OCI-LY7 (cell line): ENCODE measurements around a stretch of chr20.

DNA sequence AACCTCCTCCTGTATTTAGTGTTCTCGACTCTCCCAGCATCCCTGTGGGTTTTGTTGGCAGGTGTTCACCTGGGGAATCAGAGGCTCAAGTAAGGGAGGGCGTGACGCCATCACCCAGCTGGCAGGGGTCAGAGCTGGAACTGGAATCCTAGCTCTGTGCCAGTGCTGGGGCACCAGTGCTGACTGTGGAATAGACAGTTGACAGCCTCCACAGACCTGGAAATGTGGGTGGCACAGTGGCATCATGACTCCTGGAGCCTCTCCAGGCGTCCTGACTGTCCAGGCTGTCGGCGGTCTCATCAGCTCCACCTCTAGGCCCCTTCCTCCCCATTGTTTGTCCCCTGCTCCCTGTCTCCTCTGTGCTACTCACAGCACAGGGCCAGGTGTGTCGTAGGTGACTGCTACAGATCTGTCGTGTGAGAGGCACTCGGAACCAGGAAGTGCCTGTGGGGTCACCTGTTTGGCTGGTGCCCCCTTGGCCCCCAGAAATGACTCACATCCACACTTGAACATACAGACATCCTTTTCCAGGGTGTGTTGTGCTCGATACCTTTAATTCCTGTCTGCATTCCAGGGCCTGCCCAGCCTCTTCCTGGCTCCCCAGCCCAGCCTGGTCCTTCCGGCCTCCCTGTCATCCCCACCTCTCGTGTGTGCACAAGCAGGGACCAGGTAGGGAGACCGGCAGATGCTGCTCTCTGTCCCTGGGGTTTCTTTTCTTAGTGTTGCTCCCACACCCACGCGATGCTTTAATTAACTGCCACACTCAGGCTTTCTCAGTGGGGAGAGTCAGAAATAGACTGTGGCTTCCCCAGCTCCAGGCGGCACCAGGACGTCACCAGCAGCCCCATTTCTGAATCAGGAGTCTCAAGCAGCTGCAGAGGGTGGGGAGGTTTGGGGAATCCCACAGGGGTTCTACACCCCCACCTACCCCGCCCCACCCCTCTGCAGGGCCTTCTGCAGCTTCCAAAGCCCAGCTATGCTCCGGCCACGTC, 102.4 kb downstream of the SYCP2 start:
- PRO-cap = no peak
- RAMPAGE, long total RNA = no peak

- PRO-cap = no peak
- RAMPAGE, long total RNA = no peak
Measured at GRCh38 chr20:60467693-60468198, 509.5 kb downstream of the CDH26 start.

DNA sequence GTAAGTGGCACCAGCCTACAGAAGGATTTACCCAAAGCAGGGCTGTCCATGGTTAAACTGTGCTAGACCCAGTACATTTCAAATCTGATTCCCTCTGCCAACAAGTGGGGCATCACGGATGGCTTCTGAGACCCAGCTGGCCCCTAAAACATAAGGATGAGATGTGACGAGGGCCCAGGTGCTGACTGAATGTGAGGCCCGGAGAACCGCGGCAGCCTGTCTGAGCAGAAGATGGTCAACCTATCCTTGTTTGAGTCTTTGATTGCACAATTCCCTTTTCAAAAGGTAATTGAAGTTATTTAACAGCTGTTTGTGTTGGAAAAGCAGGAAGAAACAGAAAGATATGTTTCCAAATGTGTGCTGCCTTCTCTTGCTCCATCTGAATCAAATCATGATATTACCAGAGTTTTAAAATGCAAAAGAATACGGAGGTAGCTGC, 276.4 kb upstream of the CDH4 start:
- PRO-cap = no peak
- RAMPAGE, long total RNA = no peak

DNA sequence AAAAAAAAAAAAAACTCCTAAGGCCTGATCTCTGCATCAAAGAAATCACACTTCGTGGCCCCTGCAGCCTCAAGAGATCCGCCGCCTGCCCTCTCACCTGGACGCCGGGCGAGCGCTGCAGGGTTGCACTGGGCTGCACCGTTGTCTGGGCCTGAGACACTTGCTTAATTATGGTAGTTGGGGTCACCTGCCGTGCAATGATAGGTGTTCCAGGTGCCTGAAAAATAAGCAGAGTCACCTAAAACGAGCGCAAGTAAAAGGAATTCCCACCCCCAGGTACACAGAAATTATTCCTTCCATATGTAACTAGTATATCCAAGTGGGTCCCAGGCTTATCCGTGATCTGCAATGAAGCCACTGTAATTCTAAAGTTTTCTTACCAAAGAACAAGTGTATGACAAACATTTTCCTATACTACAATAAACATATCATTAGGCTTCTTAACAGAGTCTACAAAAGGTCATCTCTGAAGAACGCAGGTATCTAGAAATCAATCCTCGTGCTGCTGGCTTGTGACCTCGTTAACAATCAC, 52.9 kb downstream of the TAF4 start:
- PRO-cap = no peak
- RAMPAGE, long total RNA = no peak

- PRO-cap = unidirectional peak, plus-strand start at chr20:62065214
- RAMPAGE, long total RNA = no peak
Measured at GRCh38 chr20:62064712-62065477, 786 bp downstream of the TAF4 start.

- PRO-cap = no peak
- RAMPAGE, long total RNA = no peak
Measured at GRCh38 chr20:62119535-62120275, 2.6 kb upstream of the LSM14B start.

GRCh38 chr20:62137141-62137945, 5.9 kb downstream of the PSMA7 start:
- PRO-cap = no peak
- RAMPAGE, long total RNA = no peak

- PRO-cap = no peak
- RAMPAGE, long total RNA = no peak
Measured at GRCh38 chr20:62178338-62179469, 4.1 kb upstream of the MTG2 start.

DNA sequence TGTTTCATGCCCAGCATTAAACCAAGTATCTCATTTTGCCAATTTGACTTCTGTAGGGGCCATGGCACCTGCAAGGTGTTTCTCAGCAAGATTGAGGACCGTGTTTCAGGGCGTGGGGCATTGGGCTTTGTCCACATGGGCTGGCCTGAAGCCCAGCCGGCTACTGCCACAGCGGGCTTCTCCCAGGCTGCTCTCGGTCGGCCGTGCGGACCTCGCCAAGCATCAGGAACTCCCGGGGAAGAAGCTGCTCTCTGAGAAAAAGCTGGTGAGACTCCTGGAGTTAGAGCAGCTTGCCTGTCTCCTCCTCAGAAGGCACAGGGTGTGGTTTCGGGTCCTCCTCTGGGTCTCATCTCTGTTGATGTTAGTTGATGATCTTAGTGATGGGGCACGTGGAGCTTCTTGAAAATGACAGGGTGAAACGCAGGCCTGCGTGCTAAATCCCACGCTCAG, 10.6 kb downstream of the MTG2 start:
- PRO-cap = no peak
- RAMPAGE, long total RNA = no peak

DNA sequence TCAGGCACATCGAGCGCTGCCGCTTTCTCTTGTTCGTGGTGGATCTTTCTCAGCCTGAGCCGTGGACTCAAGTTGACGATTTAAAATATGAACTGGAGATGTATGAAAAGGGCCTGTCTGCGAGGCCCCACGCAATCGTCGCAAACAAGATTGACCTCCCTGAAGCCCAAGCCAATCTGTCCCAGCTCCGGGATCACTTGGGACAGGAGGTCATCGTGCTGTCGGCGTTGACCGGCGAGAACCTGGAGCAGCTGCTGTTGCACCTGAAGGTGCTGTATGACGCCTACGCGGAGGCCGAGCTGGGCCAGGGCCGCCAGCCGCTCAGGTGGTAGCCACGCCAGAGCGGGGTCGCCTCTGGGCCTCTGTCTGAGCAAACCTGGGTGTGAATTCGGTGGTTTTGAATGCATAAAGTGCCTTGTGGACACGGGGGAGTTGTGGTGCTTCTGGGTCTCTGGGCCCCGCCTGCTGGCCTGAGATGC, 18.0 kb downstream of the MTG2 start:
- PRO-cap = no peak
- RAMPAGE, long total RNA = no peak

DNA sequence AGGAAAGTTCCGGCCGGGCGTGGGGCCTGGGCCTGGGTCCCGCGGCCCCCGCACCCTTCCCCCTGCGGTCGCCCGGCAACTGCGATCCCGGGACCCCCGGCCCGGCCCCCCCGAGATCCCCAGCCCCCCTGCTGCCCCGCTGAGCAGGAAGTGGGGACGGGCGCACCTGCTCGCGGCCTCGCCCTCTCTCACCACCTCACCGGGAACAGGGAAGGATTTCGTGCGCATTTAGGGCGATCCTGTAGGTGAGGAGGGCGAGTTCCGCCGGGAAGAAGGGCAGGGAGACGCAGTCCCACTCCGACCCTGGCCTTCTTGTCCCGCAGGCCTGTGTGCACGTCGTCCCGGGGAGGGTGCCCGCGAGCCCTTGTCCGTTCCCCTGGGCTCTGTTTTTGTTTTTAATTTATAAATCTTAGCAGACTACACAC, 512 bp downstream of the OSBPL2 start:
- PRO-cap = no peak
- RAMPAGE, long total RNA = no peak

DNA sequence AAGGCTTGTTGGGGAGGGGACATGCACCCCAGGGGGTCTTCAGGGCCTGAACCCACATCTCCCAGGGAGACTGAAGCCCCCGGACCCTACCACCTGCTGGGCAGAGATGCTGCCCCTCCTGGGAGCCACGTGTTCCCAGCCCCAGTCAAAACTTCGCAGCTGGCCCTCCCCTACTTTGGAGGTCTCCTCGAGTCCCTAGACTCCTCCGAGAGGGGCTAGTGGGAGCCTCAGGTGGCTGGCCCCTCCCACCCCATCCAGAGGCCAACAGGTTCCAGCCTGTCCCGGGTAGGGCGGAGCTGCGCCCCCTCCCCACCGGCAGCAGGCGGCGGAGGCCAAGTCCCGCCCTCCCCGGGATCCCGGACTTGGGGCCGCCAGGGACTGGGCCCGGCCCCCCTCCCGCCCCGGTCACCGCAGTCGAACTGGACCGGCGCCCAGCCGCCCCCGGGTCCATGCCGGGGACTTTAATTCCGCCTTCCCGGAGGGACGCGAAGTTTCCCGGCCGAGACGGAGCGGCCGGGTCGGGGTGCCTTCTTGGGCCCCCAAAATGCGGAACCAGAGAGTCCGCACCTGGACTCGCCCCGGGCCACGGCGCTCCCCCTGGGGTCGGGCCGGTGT, 723 bp downstream of the LAMA5 start:
- PRO-cap = no peak
- RAMPAGE, long total RNA = no peak

GRCh38 chr20:62368044-62368413, 917 bp upstream of the LAMA5 start:
- PRO-cap = bidirectional peak, plus-strand start at chr20:62368113, minus-strand start at chr20:62368118
- RAMPAGE, long total RNA = no peak

GRCh38 chr20:62369348-62369991, 2.4 kb upstream of the LAMA5 start:
- PRO-cap = no peak
- RAMPAGE, long total RNA = no peak

DNA sequence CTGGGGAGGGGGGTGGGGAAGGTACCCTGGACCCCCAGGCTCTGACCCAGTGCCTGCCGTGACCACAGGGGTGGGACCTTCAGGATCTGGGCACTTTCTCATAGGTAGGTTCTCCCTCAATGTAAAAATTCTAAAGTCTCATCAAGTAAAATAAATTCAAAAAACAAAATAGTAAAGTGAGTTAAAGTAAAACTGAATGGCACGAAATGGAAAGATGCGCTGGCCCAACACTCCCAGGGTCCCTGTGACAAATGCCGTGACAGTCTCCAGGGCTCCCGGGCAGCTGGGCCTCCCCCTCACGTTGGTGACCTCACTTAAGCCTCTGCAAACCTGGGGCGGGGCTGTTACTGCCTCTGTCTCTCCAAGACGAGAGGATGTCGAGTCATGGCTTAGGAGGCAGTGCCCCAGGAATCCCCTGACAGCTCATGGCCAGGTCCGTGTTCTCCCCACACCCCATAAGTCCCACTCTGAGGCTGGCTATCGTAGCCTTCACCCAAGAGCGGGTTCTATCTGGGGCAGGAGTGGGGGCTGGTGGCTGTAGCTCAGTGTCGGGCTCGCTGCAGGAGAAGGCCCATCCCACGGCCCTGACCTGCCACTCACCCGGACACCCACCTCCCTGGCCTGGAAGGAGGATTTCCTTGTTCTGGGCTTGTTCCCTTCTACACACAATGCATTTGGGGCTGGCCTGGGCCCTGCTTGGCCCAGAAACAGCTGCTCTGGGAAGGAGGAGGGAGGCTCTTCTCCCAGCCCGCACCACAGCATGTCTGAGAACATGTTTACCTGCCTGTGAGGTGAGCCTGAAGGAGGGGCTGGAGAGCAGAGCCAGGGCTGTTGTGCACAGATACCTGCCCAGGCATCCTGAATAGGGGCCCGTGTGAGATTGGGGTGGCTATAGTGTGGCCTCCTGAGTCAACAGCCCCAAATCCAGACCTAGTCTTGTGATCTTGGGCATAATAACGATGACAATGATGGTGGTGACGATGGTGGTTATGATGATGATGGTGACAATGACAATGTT, 5.6 kb upstream of the RPS21 start:
- PRO-cap = no peak
- RAMPAGE, long total RNA = no peak

- PRO-cap = bidirectional peak, plus-strand start at chr20:62494814, minus-strand start at chr20:62494485
- RAMPAGE, long total RNA = no peak
Measured at GRCh38 chr20:62494598-62495057, 18.8 kb upstream of the GATA5 start.

- PRO-cap = no peak
- RAMPAGE, long total RNA = no peak
Measured at GRCh38 chr20:62501714-62502265, 26.0 kb upstream of the GATA5 start.

- PRO-cap = no peak
- RAMPAGE, long total RNA = no peak
Measured at GRCh38 chr20:62509659-62510067, 33.9 kb upstream of the GATA5 start.

DNA sequence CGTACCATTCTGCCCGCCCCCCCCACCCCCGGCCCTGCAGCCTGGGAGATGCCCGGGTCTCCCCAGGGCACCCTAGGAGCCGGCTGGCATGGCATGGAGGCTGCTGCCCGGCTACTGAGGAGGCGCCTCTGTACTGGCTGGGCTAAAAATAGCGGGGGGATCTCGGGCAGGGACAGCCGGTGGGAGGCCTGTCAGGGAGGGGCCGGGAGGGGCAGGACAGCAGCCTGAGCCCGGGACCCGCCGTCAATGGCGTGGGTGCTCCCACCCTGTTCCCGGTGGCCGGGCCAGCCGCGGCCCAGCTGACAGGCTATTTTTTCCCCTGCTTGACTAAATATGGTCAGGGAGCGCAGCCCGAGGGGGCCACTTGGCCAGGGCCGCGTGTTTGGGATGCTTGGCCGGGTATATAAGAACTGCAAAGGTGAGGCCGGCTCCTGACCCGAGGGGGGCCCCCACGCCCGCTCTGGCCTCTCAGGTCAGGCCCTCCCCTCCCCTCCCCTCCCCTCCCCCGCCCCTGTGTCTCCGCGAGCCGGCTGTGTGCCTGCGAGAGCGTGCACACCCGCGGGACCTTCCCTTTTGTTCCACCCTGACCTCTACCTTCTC, 74.3 kb upstream of the GATA5 start:
- PRO-cap = no peak
- RAMPAGE, long total RNA = no peak

GRCh38 chr20:62570666-62571213, 71.6 kb upstream of the SLCO4A1 start:
- PRO-cap = no peak
- RAMPAGE, long total RNA = no peak